Measurements from ENCODE around the genes HTR3C and EIF4G1.

- PRO-cap, result no peak
- RAMPAGE, long total RNA, result no peak
- RRBS, result no CpG with 5 or more reads among the region's 4 CpGs
These were observed at the start of gene HTR3C for GRCh38 chr3:184052820-184053275. Gene HTR3C, plus strand, starts transcription at chr3:184053047.

DNA sequence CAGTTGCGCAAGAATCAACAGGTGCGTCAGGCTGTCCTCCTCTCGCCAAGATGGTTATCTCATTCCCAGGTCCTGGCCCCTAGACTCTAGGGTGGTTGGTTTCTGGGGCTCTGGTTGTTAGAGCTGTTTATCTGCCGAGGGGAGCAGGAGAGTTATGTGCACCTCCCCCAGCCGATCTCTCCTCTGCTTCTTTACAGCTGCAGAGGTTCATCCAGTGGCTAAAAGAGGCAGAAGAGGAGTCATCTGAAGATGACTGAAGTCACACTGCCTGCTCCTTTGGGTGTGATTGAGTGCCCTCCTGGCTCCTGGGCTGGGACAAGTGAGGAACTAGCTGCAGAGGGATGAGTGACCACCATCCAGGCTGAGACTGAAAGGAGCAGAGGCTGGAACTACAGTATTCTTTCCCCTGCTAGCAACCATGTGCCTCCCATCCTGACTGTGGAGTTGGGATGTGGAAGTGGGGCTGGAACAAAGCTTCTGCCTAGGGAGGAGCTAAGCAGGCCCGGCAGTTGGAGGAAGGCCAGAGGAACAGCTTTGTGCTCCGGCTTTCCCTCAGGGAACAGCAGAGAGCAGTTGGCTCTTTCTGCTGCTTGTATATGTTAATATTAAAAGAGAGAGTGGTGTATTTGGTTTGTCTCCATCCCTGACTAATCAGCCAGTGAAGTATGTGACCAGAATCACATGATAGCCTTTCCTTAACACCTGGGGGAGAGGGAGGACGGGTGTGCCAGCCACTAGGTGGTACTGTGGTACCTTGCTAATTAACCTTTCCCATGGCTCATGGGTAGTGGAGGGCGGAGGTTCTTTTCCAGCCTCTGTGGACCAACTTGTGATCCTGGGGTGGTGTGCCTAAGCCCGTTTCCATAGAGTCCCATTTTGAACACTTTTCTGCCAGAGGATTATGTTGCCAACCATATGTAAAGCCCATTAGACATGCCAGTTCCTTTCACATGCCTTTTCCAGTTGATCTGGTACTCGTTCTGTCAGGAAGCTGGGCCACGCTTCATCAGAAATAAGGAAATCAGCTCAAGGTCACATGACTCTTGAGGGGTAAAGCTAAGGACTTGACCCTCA is 9.9 kb downstream of the EIF2B5 start:
- PRO-cap, result no peak
- RAMPAGE, long total RNA, result no peak
- RRBS, result 44% methylated on average over 1 of the region's 12 CpGs

DNA sequence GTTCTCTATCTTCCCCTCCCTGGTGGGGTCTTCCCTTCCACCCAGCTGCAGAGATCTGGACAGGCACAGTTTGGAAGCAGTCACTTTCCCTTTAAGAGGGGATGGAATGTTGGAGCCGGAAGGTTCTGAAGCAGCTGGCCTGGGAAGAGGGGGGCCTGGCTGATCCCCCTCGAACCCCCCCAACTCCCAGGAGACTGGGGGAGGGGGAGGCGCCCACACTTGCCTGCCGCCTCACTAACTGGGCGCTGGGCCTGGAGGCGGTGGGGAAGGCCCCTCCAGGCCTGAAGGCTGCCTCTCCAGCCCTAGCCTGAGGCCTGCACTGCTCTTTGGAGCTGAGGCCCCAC is 1.4 kb downstream of the DVL3 start:
- PRO-cap, result no peak
- RAMPAGE, long total RNA, result no peak
- RRBS, result no CpG with 5 or more reads among the region's 6 CpGs

GRCh38 chr3:184259576-184260565 is 1.5 kb downstream of the CAMK2N2 start:
- PRO-cap, result no peak
- RAMPAGE, long total RNA, result no peak
- RRBS, result 5% methylated on average over 50 of the region's 109 CpGs

GRCh38 chr3:184314475-184314920 is at the start of gene EIF4G1:
Gene EIF4G1, plus strand, starts transcription at chr3:184314606.
- PRO-cap, result bidirectional peak, plus-strand start at chr3:184314590, minus-strand start at chr3:184314655
- RAMPAGE, long total RNA, result start-site peak on the plus strand at chr3:184314546-184314656, 255 and 404 reads in 2 replicates
- RRBS, result 2% methylated on average over 17 of the region's 58 CpGs

DNA sequence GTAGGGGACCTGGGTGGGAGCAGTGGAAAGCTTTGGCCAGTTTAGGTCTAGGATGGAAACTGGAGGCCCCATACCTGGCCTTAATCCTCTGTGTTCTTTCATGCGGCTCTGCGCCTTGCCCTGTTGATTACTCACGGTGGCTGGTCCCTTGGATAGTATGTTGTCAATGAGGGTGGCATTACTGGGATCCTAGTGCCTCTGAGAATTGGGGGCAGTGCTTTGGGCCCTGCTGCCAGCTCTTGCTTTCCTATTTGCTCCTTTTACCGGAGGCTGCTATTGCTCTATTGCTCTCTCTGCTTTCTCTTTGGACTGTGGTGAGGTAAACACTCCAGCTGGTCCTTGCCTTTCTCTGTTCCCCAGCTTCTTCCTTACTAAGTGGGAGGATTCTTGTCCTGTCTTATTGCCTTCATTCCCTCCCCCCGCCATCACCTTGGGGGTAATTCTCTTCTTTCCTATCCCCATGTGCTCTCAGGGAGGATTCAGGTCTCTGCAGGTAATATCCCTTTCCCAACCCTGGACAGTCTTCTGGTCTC is 1.9 kb downstream of the EIF4G1 start:
- PRO-cap, result no peak
- RAMPAGE, long total RNA, result no peak
- RRBS, result no CpG with 5 or more reads among the region's 5 CpGs

GRCh38 chr3:184368132-184368408 is 6.6 kb downstream of the POLR2H start:
- PRO-cap, result no peak
- RAMPAGE, long total RNA, result no peak
- RRBS, result no CpG with 5 or more reads among the region's 6 CpGs

GRCh38 chr3:184514222-184514648 is 47.4 kb upstream of the EPHB3 start:
- PRO-cap, result no peak
- RAMPAGE, long total RNA, result no peak
- RRBS, result no CpG with 5 or more reads among the region's 11 CpGs

DNA sequence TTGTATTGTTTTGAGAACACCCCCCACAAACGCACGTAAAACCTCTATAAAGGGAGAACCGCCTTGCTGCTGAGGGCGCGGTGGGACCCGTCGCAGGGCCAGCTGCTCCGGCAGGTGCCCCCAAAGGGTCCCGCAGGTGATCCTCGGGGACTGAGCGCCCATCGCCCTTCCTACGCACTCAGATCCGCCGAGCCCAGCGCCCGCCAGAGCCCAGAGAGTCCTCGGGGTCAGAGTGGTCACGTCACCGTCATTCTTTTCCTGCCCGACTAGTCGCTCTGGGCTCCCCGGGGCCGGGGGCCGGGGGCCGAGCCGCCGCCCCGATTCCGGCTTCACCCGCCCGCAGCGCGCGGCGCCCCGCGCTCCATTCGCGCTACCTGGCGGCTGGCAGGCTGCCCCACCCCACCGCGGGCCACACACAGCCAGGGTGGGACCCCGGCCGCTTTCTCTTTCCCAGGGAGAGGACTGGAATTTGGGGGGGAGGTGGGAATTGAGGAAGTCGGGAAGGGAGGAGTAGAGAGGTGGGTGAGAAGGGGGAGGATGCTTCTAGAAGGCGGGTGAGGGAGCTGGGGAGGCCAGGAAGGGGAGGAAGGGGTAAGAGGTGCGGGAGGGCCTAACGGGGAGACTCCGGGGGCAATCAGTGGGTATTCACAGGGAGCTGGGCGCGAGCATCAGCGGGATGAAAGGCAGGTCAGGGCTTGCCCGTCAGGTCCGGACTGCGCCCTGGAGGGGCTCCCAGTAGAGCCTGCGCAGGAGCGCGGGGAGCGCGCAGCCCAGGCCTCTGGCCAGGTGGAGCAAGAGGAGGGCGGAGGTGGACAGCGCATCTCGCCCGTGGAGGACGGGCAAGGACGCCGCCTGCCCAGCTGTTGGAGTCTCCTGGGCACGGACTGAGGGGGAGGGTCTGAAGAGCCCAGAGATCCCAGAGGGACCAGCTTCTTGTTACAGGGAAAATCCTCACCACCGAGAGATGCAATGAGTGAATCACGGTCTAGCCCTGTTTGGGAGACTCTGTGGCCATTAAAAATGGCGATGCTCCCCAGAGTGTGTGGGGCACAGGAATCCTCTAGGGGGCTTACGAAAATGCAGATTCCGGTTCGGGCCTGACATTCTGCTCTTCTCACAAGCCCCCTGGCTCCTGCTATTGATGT is 35.9 kb upstream of the EPHB3 start:
- PRO-cap, result no peak
- RAMPAGE, long total RNA, result no peak
- RRBS, result 2% methylated on average over 15 of the region's 75 CpGs

GRCh38 chr3:184626947-184627343 is 65.4 kb downstream of the EPHB3 start:
- PRO-cap, result no peak
- RAMPAGE, long total RNA, result no peak
- RRBS, result no CpG with 5 or more reads among the region's 5 CpGs

- PRO-cap, result no peak
- RAMPAGE, long total RNA, result no peak
- RRBS, result 3% methylated on average over 2 of the region's 14 CpGs
These were observed 24.2 kb downstream of the MAGEF1 start for GRCh38 chr3:184687671-184688053.

- PRO-cap, result no peak
- RAMPAGE, long total RNA, result no peak
- RRBS, result no CpG with 5 or more reads among the region's 2 CpGs
These were observed 28.3 kb downstream of the EHHADH start for GRCh38 chr3:185225200-185226211.

- PRO-cap, result no peak
- RAMPAGE, long total RNA, result no peak
- RRBS, result no CpG with 5 or more reads among the region's 2 CpGs
These were observed 45.0 kb upstream of the MAP3K13 start for GRCh38 chr3:185317862-185318498.

- PRO-cap, result no peak
- RAMPAGE, long total RNA, result no peak
- RRBS, result no CpG with 5 or more reads among the region's 7 CpGs
These were observed 35.8 kb upstream of the MAP3K13 start for GRCh38 chr3:185327045-185327653.

- PRO-cap, result no peak
- RAMPAGE, long total RNA, result no peak
- RRBS, result no CpG with 5 or more reads among the region's 3 CpGs
These were observed 959 bp upstream of the MAP3K13 start for GRCh38 chr3:185361889-185362464.

- PRO-cap, result no peak
- RAMPAGE, long total RNA, result no peak
- RRBS, result no CpG with 5 or more reads among the region's 7 CpGs
These were observed 43.8 kb downstream of the SENP2 start for GRCh38 chr3:185629617-185630500.

GRCh38 chr3:185637356-185638114 is 51.4 kb downstream of the SENP2 start:
- PRO-cap, result no peak
- RAMPAGE, long total RNA, result no peak
- RRBS, result no CpG with 5 or more reads among the region's 10 CpGs

DNA sequence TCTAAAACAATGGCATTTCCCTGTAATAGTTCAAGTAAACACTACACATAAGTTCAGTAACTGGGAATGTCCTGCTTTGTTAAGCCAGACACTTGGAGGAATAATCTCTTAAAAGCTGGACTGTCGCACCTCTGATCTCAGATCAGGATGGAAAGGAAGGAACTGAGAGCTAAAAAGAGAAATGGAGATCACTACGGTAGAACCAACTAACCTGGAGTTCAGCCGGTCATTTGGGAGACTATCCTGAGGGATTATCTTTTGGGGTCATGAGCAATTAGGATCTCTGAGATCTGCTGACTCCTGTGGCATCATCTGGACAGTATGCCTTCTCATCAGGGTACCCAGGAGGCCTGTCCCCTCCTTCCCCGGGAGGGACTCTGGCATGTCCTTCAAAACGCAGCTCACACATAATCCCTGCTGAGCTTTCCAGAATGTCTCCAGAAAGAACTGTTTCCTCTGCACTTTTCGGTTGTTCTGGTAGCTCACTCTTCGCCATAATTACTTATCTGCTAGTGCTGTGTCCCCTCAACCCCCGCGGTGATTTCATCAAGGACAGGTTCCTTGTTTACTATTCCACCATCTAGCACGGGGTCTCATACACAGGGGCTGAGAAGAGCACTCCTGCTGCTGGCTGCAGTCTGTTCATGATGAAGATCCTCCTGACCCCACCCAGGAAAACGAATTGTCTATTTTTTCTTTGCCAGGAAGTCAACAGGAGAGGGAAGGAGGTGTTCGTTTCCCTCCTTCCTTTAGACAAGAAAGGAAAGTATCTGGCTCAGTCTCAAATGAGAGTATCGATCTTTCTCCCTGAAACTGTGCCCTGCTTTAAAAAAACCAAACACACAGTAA is 115.7 kb downstream of the SENP2 start:
- PRO-cap, result no peak
- RAMPAGE, long total RNA, result no peak
- RRBS, result no CpG with 5 or more reads among the region's 13 CpGs

DNA sequence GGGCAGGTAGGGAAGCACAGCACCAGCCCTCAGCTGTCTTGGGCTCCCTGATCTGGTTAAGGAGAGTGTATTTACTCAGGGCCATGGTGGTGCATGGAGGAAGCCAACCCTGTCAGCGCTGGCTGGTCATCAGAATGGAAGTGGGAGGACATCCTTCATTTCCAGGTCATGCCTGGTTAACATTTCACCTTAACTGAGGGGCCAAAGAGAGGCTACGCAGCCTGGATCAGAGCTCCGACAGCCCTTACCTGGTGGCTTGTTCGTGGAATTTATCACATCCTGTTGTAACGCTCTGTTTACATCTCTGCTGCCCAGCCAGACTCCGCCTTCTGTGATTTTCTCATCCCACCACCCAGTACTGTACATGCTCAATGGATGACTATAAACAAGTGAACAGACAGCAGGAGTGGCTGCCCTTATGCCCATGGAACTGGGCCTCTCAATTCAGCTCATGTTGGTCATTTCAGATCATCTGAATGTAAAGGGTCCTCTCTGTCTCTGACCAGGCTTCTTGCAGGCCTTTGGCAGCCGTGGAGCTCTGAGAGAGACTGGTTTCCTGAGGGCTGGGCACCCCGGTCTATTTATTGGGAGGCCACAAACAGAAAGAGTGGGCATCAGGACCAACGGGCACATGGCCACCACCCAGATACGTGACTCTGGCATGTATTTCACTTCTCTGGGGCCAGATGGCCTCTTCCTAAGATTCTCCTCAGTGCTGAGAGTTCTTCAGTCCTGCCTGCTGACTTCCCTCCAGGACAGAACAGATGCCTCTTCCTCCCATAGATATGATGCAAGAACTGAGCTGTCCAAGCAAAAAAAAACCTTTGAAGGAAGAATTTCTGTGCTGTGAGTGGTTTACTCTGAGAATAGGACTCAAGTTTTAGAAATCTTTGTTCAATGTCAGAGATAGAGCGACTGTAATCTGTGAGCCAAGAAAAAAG is 108.0 kb downstream of the IGF2BP2 start:
- PRO-cap, result no peak
- RAMPAGE, long total RNA, result no peak
- RRBS, result no CpG with 5 or more reads among the region's 11 CpGs

- PRO-cap, result no peak
- RAMPAGE, long total RNA, result no peak
These were observed 65.9 kb downstream of the IGF2BP2 start for GRCh38 chr3:185758937-185759249.

All from lung (tissue), 4 donors.